GM23248 (cell line): Measurements from ENCODE around the genes CERS5 and LARP4.

- RAMPAGE, long total RNA, result no peak
Measured at GRCh38 chr12:49296361-49296642, 1.4 kb downstream of the PRPH start.

DNA sequence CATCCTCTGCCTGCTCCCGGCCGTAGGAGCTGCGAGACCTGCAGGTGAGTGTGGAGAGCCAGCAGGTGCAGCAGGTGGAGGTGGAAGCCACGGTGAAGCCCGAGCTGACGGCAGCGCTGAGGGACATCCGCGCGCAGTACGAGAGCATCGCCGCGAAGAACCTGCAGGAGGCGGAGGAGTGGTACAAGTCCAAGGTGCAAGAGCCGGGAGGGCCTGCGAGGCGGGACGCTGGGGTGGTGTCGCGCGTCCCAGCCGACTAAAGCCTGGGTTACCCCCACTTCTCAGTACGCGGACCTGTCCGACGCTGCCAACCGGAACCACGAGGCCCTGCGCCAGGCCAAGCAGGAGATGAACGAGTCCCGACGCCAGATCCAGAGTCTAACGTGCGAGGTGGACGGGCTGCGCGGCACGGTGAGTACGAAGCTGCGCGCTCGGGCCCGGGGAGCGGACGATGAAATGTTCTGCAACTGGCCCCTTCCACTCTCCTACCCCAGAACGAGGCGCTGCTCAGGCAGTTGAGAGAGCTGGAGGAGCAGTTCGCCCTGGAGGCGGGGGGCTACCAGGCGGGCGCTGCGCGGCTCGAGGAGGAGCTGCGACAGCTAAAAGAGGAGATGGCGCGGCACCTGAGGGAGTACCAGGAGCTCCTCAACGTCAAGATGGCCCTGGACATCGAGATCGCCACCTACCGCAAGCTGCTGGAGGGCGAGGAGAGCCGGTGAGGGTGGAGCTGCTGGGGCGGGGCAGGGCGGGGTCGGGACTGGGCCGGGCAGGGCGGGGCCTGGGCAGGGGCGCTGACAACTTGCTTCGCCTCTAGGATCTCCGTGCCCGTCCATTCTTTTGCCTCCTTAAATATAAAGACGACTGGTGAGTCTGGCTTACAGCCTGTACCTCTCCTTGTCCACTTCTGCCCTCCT lies 2.2 kb downstream of the PRPH start:
- RAMPAGE, long total RNA, result no peak

- RAMPAGE, long total RNA, result no peak
Measured at GRCh38 chr12:49344641-49345903, 1.6 kb upstream of the DNAJC22 start.

GRCh38 chr12:49347093-49347276 lies 297 bp downstream of the DNAJC22 start:
- RAMPAGE, long total RNA, result no peak

GRCh38 chr12:49515281-49515631 lies 23.6 kb upstream of the KCNH3 start:
- RAMPAGE, long total RNA, result no peak

DNA sequence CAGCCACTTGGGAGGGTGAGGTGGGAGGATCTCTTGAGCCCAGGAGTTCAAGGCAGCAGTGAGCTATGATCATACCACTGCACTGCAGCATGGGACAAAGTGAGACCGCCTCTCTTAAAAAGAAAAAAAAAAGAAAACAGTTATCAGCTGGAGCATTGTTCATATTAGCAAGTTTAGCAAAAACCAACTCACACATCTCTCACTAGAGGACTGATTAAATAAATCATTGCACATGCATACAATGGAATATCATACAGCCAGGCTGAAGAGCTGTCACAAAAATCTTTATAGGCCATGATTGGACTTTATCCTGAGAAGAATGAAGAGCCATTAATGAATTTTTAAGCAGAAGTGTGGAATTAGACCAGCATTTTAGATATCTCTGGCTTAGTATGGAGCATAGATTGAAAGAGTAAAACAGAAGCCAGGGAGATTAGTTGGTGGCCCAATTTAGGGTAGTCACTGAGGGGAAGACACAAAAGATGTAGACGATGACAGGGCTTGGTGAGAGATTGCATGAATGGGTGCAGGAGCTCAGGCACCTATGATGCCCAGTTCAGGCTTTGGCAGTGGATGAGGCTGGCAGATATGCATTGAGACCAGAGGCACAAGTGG lies 8.6 kb upstream of the MCRS1 start:
- RAMPAGE, long total RNA, result no peak

DNA sequence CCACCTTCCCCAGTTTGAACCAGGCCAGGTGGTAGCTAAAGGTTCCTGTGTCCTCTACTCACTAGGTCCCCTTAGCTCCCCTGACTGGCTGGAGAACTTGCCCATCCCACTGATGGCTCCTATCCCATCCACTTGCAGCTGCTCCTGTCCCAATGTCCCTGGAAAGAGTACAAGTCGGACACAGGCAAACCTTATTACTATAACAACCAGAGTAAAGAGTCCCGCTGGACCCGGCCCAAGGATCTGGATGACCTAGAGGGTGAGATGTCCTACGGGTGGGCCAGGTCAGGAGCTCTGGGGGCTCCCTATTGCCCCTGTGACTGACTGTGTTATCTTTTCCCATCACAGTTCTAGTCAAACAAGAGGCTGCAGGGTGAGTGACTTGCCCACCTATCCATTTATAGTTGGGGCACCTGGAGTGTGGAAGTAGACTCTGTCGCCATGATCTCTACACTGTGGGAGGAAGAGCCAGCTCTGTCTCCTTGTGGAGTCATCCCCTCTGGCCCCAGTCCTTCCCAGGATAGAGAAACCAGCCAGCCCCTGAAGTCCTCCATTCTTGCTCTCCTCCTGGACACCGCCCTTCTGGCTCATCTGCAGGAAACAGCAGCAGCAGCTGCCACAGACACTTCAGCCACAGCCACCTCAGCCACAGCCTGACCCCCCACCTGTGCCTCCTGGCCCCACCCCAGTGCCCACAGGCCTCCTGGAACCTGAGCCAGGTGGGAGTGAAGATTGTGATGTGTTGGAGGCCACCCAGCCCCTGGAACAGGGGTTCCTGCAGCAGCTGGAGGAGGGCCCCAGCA lies 10.1 kb downstream of the PRPF40B start:
- RAMPAGE, long total RNA, result no peak

- RAMPAGE, long total RNA, result no peak
Measured at GRCh38 chr12:49636488-49636845, 13.1 kb downstream of the PRPF40B start.

DNA sequence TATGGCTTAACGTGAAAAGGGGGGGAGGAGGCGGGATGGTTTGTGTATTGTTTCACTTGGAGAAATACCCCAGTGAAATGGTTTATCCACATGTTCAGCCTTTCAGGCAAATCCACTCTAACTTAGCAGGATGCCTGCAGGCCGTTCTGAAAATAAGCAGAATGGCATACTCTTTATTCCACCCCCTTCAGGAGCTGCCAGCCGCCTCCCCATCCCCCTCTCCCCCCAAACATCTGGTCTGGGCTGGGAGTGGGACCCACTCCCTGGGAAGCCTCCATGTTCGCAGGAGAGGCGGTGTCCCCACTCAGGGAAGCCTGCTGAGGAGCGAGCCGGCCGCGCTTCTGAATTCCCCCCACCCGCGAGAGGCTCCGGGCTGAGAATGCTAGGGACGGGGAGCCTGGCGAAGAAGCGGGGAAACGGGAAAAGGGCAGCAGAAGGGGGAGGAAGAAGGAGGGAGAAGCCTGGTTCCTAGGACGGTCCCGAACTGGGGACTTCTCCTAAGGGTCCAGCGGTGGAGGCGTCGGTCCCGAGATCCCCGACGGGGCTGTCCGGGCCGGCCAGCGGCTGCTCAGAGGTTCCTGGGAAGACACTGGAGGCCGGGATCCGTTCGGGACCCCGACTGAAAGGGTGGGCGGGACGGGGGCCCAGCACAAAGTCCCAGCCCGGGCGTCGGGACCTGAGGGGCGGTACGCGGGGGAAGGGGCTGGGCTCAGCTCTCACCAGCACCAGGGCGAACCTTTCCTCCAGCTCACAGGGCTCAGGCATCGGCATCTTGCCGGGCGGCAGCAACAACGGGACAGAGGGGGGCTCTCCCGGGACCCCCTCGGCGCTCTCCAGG lies 651 bp downstream of the FMNL3 start:
- RAMPAGE, long total RNA, result no peak

DNA sequence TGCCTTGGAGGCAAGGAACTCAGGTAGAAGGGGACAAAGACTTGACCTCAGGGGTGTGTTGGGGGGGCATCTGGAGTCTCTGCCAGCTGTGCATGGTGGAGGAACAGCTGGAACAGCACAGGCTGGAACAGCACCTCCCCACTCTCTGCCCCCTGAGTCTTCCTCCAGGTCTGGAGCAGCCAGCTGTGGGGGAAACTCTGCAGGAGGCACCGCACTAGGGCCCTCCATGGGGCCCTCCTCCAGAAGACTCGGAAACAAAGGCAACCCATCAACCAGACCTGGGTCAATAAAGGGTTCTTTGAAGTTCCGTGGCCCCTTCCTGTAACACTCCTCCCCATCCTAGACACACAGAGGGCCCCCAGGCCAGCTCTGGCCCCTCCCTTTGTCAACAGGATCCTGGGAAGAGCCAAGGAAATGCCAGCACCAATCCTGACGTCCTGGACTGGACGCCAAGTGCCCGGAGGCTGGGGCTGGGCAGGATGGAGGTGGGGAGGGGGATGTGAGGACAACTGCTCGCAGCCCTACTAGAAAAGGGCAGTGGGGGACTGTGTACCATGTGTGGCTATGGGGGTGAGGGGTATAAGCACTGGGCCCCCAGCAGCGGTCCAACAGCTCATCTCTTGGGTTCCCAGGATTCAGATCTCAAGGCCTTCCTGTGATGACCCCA lies 15.7 kb downstream of the FAIM2 start:
- RAMPAGE, long total RNA, result no peak

DNA sequence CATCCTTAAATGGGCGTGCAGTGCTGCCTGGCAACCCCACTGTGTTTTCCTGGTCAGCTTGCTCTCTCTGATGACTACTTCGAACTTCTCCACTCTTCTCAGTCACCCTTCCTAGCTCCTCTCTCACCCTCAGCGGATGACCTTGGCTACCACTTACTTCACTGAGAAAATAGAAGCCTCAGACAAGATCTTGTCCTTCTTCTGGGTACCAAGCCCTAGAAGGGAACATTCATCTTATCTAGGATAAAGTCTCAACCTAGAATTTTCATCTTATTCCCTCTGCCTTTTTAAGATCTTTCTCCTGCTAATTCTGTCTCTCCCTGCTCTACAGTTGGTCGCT lies 9.2 kb downstream of the ASIC1 start:
- RAMPAGE, long total RNA, result no peak

- RAMPAGE, long total RNA, result no peak
Measured at GRCh38 chr12:50086015-50086581, 956 bp downstream of the SMARCD1 start.

DNA sequence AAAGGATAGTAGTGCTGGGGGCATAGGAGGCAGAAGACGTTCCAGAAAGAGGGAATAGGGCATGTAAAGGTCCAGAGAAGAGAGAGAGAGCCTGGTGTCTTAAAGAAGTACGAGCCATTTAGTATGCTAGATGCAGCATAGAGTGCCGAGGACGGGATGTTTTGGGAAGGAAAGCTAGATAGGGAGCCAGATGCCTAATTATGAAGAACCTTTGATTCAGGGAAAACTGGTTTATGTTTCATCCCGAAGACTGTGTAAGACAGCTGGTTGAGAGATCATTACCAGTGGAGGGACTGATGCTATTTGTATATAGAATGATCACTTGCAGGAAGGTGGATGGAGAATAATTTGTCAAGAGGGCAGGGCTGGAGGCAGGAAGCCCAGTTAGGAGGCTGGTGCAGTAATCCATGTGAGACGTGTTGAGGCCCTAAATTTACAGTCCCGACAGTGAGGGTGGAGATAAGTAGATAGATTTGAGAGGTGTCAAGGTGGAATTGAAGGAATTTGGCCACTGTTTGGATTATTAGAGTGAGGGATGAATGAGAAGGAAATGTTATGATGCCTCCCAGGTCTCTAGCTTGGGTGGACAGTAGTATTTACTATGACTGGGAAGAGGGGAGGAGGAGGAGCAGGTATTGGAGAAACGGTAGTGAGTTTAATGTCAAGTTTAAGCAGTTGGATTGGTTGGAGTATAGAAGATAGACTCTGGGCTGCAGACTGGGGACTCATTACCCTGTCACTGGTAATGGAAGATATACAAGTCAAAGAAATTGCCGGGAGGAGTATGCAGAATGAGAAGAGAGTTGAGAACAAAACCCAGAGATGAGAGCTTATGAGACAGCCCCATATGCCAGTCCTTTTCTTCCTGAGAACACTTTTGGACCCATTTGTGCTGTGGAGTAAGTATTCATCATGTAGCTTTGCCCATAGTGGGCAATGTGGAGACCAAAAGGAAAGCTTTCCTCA lies 7.9 kb upstream of the GPD1 start:
- RAMPAGE, long total RNA, result no peak

DNA sequence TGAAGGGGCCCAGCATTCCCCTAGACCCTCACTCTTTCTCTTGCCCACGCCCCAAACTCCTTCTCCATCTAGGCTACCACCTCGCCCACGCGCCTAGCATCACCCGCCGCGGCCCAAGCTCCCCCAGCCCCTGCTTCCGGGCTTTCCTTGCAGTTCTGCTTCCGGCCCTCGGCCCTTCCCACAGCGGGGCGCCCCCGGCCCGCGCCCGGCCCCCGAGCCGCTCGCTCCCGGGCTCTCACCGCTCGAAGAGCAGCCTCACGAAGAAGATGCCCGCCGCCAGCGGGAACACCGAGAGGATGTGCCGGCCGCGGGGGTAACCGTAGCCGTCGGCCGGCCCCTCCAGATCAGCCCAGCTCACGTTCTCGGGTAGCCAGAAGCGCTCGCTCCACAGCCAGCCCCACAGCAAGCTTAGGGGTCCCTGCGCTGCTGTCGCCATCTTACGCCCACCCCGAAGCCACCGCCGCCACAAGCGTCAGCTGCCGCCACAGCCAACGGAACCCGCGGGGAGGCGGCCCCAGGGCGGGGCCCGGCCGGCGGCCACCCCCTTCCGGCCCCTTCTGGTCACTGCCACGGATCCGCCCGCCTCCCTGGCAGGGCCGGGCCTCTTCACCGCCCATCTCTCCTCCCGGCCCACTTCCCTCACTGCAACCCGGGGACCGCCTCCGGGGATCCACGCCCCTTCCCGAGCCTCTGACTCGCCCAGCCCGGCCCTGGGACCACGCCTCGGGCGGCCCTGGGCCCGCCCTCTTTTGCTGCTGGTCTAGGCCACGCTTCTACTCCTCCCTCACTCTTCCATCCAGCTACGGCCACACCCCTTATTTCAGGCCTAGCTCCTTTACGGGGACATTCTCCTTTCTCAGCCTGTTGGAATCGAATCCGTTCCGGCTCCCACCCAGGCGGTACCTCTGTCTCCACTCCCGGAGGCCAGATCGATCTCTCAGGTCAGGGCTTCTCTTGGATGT lies at the start of gene CERS5:
Gene CERS5 (minus strand): TSS at position 508 of the 962 bp plus-strand sequence.
- RAMPAGE, long total RNA, result no peak

GRCh38 chr12:50277138-50277868 lies 6.0 kb downstream of the LIMA1 start:
- RAMPAGE, long total RNA, result no peak

DNA sequence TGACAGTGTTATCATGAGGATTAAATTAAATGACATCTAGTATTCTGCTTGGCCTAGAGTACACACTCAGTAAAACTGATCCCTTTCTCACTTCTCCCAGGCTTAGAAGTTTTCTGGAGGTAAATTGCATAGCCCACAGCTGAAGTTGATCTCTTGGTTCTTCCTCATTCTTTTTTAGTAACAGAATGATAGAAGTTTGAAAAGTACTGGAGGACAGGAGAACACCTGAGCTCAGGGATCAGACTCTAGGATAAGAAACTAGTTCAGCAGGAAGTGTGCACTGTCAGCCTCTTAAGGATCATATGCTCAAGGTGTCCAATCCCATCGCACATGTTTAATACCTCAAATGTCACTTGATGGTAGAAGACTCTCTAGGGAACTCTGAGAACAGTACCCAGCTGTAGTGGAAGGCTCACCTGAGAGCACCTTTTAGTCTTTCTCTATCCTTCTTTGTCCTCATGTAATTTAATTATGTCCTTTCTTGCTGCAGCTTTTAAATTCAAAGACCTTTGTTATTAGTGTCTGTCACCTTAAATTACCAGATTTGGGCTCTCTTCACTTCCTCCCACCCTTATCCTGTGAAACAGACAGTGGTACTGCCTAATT lies 14.7 kb upstream of the LIMA1 start:
- RAMPAGE, long total RNA, result no peak

DNA sequence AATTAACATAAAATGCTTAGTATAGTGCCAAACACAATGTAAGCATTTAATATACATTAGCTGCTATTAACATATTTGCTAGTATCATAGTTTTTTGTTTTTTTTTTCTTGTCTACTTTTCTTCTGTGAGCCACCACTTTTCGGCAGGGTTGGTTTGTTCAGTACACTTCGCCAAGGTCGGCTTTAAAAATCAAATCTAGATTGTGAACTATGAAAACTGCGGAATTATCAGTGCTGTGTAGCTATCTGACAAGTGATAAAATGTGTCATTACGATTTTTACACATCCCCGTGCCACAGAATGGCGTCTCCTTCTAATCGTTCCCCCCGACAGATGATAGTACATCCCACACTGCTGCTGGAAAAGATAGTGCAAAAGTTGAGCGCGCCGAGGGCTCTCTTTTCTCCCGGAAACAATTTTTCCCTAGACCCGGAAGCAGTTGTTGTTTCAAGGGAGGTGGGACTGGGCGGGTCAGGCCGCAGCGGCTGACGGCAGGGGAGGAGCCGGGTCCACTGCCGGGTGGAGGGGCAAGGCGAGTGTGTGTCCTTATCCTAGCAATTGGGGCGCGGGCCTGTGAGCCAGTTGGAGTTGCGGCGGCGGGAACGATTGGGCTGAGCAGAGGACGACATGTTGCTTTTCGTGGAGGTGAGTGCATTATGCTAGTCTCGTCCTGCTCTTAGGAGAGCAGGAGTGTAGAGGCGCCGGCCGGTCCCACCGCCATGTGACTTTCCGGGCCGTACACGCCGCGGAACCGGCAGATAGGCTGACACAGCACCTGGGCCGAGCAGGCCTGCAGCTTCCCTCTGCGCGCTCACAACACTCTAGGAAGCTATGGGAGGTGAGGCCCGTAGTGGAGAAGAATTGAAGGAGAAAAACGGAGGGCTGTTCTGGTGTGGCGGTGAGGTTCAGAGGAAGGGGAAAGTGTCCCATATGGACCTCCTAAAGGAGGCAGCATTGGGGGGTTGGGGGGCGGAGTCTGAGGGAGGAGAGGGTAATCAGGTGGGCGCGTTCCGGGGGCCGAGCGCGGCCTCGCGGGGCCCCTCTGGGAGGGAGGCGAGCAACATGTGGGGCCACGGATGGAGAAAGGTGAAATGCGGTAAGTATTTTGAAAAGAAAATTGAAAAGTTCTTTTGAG lies at the start of gene LARP4:
Gene LARP4 (plus strand): TSS at position 502 of the 1,135 bp plus-strand sequence.
- RAMPAGE, long total RNA, result no peak

GRCh38 chr12:50401756-50402159 lies 1.1 kb downstream of the LARP4 start:
- RAMPAGE, long total RNA, result no peak

DNA sequence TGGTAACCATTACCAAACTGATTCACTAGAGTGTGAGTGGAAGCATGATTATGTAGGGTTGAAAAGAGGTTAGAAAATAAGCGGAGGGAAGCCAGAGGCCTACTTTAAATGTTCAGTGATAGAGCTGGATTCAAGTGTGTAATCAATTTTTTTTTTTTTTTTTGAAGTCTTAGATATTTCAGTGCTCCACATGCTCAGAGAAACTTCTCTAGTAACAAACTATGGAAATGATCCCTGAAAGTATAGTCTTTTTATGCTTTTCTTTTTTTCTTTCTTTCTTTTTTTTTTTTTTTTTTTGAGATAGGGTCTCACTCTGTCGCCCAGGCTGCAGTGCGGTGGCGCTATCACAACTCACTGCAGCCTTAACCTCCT lies 16.5 kb upstream of the DIP2B start:
- RAMPAGE, long total RNA, result no peak

GRCh38 chr12:50504726-50504910 lies 167 bp upstream of the DIP2B start:
- RAMPAGE, long total RNA, result no peak